Skeletal muscle satellite cell (primary cell): ENCODE data around the genes KRT27, KRTAP9-6, KRT33B and ACLY.

DNA sequence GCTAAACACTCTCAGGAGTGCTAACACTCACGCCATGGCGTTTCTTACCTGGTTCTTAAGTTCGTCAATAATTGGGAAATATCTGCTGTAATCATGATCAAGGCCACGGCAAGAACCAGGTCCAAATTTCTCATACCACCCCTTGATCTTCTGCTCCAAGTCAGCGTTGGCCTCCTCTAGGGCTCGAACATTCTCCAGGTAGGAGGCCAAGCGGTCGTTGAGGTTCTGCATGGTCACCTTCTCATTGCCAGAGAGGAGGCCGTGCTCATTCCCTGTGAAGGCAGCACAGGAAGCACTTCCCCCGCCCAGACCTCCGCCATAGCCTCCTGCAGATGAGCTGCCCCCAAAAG is 373 bp downstream of the KRT27 start:
- CAGE, long polyA plus RNA, result no peak

DNA sequence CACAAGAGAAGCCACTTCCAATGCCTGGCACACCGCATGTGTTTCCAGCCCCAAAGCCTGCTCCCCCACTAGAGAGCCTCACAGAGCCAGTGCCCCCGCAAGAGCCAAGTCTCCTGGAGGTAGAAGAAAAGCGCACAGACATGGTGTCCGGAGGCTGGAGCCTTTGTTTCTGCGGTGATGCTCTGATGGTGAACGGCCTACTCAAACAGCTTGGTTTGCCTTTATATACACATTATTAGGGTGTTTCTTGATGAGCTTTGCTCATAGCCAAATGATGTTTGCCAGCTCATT is at the start of gene KRT27:
Gene KRT27, minus strand, starts transcription at position 199 of the 291 bp plus-strand sequence.
- CAGE, long polyA plus RNA, result no peak

GRCh38 chr17:40883942-40884471 is 1.0 kb downstream of the KRT20 start:
- CAGE, long polyA plus RNA, result no peak

DNA sequence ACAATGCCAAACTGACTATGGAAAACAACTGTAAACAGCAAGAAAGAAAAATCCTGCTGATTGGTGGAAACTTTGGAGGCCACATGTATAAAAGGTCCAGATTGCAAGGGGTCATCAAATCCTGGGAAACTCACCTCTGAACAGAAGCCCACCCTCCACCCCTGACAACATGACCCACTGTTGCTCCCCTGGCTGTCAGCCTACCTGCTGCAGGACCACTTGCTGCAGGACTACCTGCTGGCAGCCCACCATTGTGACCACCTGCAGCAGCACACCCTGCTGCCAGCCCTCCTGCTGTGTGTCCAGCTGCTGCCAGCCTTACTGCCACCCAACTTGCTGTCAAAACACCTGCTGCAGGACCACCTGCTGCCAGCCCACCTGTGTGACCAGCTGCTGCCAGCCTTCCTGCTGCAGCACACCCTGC is at the start of gene KRTAP9-6:
Gene KRTAP9-6, plus strand, starts transcription at position 170 of the 424 bp plus-strand sequence.
- CAGE, long polyA plus RNA, result no peak

- CAGE, long polyA plus RNA, result no peak
Observed at GRCh38 chr17:41369641-41369900, at the start of gene KRT33B. Gene KRT33B (minus strand): TSS chr17:41369813.

GRCh38 chr17:41521169-41521507 is 2.4 kb upstream of the KRT15 start:
- CAGE, long polyA plus RNA, result no peak

GRCh38 chr17:41648485-41649088 is 24.2 kb upstream of the KRT17 start:
- CAGE, long polyA plus RNA, result no peak

GRCh38 chr17:41666229-41667556 is 22.0 kb upstream of the EIF1 start:
- CAGE, long polyA plus RNA, result no peak

DNA sequence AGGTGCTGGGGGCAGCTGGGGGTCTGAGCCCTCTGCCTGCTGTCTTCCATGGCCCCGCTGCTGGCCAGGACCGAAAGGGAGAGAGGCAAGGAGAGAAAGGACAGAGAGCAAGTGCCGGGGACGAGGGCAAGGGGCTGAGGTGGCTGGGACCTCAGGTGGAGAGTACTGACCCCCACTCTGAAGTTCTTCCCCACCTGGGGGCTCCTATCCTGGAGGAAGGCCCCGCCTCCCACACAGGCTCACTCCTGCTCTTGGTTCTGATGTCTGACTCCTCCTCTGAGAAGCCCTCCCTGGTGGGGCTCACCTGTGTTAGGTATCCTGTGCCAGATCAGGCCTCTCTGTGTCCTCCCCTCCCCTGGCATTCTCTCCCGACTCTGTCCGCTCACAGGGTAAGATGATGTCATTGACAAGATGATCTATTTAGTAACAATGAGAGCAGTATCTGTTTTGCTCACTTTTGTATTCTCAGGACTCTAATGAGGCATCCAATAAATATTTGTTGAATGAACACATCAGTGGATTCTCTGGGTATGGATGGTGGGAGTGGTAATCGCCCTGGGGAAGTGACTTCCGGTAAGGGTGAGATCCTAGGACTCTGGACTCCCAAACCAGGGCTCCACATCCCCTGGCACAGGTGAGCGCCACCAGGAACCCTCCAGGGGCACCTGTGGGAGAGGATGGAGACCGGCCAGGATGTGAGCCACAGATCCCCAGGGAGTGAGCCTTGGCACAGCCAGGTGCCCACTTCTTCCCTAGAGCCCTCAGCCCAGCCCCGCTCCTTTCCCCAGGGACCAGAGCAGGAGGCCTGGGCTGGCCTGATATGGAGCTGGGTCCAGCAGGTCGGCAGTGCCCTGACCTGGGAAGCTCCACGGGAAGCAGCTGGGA is 5.2 kb upstream of the HAP1 start:
- CAGE, long polyA plus RNA, result no peak

GRCh38 chr17:41783955-41785122 is 2.2 kb downstream of the JUP start:
- CAGE, long polyA plus RNA, result no peak

DNA sequence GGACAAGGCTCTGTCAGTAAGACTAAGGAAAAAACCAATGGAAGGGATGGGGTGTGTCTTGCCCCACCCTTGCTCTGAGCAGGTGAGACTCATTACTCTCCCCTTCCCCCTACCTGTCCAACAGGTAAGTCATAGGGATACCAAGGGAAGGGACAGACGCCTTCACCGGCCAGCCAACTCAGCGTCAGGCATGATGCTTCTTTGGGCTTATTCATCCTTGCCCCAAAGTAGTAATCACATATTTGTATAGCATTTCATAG is 424 bp upstream of the JUP start:
- CAGE, long polyA plus RNA, result no peak

DNA sequence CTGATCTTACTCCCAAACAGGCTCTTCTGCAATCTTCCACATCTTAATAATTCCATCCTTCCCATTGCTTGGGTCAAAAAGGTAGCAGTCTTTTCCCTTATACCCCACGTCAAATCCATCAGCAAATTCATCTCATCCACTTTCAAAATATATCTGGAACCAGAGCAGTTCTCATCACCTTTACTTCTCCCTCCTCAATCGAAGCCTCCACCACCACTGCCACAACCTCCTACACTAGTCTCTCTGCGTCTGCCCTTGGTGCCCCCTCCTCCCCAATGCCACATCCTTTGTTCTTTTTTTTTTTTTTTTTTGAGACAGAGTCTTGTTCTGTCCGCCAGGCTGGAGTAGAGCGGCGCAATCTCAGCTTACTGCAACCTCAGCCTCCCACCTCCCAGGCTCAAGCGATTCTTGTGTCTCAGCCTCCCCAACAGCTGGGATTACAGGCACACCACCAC is 2.3 kb downstream of the KLHL11 start:
- CAGE, long polyA plus RNA, result no peak

- CAGE, long polyA plus RNA, result no peak
Observed at GRCh38 chr17:41869321-41869702, 4.1 kb upstream of the KLHL11 start.

DNA sequence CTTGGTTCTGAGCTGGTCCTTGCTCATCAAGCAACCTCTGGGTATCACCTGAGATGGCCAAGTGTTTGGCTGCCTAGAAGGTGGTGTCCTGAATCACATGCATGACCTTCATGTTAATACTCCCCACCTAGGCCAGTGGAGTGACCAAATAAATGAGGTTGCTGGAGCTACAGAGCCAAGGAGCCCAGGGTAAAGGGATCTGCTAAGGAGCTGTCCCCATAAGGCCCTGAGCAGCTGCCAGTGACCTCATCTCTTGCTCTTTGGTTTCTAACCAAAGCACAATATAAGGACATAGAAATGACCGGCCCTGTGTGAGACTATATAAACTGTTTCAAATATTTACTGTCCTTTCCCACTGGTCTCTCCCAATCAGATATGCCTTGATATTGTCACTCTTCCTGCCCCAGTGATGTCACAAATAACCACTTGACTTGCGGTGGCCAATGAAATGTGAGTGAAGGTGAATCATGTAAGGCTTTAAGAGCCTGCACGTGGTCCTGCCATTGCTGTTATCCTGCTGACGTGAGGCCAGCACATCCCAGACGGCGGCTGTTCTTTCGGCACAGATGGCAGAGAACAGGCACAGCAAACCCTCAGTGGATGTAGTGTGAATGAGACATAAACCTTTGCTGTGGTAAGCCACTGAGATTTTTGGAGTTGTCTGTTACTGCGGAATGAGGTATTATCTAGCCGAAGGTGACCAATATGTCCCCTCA is 5.3 kb upstream of the KLHL11 start:
- CAGE, long polyA plus RNA, result no peak

GRCh38 chr17:41871659-41872402 is 6.6 kb upstream of the KLHL11 start:
- CAGE, long polyA plus RNA, result no peak

GRCh38 chr17:41918694-41919087 is at the start of gene ACLY:
Gene ACLY (minus strand): TSS chr17:41918951.
- CAGE, long polyA plus RNA, result start-site peak on the minus strand at chr17:41918947-41918955, 259 and 256 reads in 2 replicates

GRCh38 chr17:41919088-41919497 is 342 bp upstream of the ACLY start:
- CAGE, long polyA plus RNA, result no peak

GRCh38 chr17:41996889-41997367 is 20.3 kb downstream of the DNAJC7 start:
- CAGE, long polyA plus RNA, result no peak

DNA sequence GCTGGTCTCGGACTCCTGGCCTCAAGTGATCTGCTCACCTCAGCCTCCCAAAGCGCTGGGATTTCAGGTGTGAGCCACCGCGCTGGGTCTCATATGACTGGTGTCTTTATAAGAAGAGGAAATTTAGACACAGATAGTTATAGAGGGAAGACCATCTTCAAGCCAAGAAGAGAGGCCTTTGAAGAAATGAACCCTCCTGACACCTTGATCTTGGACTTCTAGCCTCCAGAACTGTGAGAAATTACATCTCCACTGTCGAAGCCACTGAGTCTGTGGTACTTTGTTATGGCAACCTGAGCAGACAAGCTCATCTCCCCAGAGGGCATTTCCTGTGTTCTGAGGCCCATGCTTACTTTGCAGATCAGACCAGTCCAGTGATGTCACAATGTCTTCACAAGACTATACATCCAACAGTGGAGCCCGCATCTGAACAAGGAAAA is 14.7 kb upstream of the C17orf113 start:
- CAGE, long polyA plus RNA, result no peak

DNA sequence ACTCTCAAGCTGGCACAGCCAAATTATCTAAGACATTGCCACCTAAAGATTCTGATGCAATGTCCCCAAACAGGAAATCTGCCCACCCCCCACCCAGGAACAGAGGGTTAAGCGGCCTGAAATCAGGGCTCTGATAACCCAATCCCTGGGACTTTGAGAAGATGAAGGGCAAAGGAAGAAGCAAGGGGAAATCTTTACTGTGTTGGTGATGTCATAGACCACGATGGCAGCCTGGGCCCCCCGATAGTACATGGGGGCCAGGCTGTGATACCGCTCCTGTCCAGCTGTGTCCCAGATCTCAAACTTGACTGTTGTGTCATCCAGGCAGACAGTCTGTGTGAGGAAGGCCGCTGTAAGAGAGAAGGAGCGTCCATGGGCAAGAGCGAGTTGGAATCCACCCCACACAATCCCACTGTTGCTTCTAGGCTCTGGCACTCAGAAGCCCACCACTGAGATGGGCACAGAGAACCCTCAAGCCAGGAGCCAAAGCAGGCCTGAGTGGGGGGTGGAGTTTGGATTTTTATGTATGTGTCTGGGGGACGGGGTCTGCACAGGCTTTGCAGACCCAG is 5.9 kb downstream of the HSPB9 start:
- CAGE, long polyA plus RNA, result no peak